Breast epithelium (tissue), 2 donors: ENCODE measurements around a stretch of chr7.

DNA sequence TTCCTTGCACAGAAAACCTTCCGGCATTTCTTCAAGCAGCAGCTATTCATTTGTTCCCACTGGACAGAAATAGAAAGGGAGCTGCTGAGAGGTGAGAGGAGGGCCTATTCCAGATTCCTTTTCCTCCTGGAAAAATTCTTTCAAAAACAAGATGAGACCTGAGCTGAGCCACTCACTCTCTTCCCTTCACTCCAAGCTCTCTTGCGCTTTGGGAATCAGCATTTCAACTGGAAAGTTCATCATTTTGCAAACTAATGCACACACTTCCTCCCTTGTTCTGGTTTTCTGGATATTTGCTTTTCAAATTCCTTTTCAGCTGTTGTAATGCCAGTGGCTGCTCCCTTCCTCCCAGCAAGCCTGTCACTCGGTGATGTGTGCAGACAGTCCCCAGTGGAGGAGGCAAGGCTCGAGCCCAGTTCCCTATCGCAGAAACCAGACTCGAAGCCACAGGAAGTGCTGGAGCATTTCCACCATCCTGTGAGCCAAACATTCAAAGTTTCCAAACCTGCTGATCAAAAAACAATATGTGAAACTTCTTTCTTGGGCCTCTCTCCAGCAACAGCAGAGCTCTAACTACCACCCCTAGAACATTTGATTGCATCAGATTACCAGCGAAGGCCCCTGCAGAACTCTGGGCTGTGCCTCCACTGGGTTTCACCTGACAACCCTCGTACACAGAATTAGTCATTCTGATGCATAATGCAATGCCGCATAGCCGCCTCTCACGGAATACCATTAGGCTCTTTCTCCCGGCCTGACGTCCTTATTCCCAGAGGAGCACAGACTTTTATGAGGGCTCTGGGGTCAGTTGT, 94.1 kb downstream of the ELMO1 start:
- PRO-cap: no peak
- RAMPAGE, long total RNA, 2 experiments: no peak in any of the 2 experiments

GRCh38 chr7:37418355-37418902, 30.2 kb downstream of the ELMO1 start:
- PRO-cap: no peak
- RAMPAGE, long total RNA, 2 experiments: no peak in any of the 2 experiments

DNA sequence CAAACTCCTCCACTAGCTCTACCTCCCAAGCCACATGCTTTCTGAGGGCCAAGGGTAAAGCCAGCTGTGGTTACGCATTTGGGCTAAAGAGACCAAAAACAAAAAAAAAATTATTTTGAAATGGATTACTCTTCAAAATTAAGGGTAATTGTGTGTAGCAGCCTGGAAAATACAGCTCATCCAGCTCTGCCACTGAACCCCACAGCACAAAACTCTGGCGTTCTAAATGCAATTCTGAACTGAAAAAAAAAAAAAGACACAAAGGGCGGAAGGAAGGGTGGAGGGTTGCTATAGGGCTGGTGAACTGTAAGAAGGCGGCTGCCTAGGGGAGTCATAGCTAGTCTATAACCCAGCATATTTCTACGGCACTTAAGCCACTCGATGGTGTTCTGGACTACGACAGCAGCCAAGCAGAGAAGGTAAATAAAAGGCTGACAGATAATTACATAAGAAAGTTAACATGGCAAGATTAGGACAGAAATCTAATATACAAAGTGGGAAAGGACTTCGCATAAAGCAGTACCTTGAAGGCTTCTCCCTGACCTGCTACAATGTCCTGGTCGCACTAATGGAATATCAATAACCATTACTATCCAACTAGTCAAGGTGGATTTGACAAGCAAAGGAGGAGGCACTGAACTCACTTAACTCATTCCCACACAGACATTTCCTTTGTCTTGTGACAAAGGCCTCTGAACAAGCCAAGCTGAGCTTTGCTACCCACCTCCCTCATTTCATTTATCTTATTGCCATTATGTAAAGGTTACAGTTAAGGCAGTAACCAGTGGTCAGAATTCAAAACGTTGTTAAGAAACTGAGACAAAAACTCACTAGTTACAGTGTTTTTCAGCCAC, 7.5 kb downstream of the ELMO1 start:
- PRO-cap: bidirectional peak, plus-strand start at position 372 of the sequence, minus-strand start at position 216 of the sequence
- RAMPAGE, long total RNA, 2 experiments: no peak in any of the 2 experiments

DNA sequence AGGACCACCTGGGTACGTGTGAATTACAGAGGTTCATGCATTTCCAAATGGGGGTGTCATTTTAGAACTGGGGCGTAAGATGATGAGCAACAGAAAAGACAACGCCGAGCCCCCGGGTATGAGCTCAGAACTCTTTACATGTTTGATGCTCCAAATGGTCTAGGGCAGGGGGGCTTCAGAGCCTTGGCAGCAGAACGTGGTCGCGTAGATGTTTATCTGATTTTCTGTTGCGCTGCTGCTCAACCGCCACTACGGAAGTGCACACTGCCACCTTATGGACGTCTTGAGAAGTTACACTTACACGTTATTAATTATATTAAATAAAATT, 15.0 kb upstream of the NME8 start:
- PRO-cap: no peak
- RAMPAGE, long total RNA, 2 experiments: no peak in any of the 2 experiments

- PRO-cap: no peak
- RAMPAGE, long total RNA, 2 experiments: no peak in any of the 2 experiments
These were observed 7.3 kb downstream of the STARD3NL start for GRCh38 chr7:38185359-38185722.

DNA sequence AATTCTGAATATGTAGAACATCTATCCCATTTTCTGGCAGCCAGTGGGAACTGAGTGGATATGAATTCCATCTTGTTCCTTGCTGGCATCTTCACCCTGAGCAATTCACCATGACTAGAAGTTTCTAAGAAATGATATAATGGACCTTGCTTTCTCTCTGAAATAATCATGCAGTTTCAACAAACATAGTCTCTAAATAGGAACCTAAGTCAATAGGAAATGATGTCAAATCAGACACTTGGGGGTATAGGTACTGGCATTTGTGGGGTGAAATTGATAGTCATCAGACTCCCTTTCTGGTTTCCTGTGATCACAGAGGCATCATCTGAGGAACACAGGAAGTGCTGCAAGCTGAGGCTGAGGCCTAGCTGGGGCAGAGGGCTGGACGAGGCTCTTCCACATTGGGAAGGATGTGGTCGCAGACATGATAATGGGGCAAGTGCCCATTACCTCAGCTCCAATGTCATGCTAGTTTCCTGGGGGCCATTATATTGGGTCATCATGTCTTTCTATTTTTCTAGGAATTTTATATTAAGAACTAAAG, 128.8 kb downstream of the STARD3NL start:
- PRO-cap: no peak
- RAMPAGE, long total RNA, 2 experiments: no peak in any of the 2 experiments

GRCh38 chr7:38317342-38318022, 139.4 kb downstream of the STARD3NL start:
- PRO-cap: no peak
- RAMPAGE, long total RNA, 2 experiments: no peak in any of the 2 experiments

DNA sequence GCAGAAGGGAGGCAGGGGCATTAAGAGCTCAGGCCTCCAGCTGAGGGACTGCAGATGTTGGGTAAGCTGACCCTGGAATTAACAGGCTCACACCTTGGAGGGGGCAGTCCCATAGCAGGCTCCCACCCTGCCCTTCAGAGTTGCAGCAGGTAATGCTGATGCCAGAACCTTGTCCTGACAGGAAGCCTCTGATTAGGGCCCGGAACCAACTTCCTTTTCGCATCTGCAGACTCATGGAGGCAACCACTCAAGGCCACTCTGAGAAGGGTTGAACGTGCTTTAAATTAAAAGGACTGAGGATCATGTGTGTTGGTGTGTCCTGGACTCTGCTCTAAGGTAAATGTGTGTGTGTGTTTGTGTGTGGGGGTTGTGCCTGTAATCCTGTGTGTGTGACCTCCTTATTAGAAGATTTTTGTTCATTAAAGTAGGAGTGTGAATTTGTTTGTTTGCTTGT, 181.3 kb downstream of the STARD3NL start:
- PRO-cap: no peak
- RAMPAGE, long total RNA, 2 experiments: no peak in any of the 2 experiments

- PRO-cap: no peak
- RAMPAGE, long total RNA, 2 experiments: start-site peak on the minus strand in 1 of 2 experiments, at chr7:38363526-38363547 at its widest, 11 reads per replicate
These were observed 185.3 kb downstream of the STARD3NL start for GRCh38 chr7:38363186-38363855.

GRCh38 chr7:38584417-38584956, 46.7 kb downstream of the AMPH start:
- PRO-cap: no peak
- RAMPAGE, long total RNA, 2 experiments: no peak in any of the 2 experiments

DNA sequence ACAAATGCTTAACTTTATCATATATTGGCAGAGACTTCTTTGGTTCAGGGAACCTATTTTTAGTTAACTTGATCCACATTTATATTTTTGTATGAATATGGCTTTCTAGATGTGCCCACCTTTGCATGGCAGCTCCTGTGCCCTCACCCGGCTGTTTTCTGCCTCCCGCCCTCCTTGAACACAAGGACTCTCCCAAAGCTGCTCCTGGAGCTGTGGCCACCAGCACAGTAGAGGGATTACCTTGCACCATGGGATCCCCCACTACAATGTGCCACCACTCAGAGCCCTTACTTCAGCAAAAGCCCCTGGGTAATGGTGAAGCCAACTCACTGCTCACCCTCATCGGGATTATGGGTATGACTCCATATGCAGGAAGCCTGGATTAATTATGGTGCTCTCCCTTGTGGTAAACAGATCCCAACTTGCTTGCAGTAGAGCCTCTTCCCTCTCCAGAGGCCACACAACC, 5.4 kb upstream of the AMPH start:
- PRO-cap: no peak
- RAMPAGE, long total RNA, 2 experiments: no peak in any of the 2 experiments

DNA sequence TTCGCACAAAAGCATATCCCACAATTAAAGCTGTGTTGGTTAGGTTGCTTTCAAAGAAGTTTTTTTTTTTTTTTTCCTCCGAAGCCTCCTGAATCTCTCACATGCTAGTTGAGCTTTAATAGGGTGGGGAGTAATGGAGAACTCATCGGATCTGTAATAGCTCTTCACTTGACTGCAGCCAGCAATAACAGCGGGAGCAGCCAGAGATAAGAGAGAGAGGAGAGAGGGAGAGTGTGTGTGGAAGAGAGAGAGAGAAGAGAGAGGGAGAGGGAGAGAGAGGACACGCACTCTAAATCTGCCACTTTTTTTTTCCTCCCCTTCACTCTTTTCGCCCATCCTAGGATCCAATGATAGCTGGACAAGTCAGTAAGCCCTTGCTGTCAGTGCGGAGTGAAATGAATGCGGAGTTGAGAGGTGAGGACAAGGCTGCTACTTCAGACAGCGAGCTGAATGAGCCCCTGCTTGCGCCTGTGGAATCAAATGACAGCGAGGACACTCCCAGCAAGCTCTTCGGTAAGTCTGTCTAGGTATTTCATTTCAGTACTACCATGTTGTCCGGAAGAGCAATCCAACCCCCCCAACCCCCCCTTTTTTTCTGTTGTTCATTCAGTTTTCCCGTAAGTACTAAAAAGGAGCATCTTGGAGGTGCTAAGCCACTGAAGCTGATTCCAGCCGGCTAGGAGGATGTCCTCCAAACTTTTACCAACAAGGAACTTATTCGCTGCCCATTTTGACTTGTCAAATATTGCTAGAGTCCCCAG, 108.0 kb downstream of the POU6F2 start:
- PRO-cap: no peak
- RAMPAGE, long total RNA, 2 experiments: no peak in any of the 2 experiments

DNA sequence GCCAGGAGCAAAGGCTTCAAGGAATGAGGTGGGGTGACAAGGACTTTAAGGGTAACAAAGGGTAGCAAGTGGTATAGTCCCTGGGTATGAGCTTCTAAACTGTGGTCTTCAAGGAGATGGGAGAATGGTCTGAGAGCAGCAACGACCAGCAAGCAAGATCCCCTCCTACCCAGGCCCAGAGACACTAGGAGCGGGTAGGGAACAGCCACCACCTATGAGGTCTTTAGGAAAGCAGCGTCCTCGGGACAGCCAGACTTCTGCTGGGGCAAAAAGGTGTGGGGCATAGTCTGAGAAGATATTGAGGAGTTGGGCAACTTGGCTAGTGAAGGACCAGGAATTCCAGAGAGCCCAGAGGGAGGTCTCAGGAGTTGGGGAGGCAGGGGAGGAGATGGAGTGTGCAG, 199.8 kb upstream of the YAE1 start:
- PRO-cap: no peak
- RAMPAGE, long total RNA, 2 experiments: no peak in any of the 2 experiments

DNA sequence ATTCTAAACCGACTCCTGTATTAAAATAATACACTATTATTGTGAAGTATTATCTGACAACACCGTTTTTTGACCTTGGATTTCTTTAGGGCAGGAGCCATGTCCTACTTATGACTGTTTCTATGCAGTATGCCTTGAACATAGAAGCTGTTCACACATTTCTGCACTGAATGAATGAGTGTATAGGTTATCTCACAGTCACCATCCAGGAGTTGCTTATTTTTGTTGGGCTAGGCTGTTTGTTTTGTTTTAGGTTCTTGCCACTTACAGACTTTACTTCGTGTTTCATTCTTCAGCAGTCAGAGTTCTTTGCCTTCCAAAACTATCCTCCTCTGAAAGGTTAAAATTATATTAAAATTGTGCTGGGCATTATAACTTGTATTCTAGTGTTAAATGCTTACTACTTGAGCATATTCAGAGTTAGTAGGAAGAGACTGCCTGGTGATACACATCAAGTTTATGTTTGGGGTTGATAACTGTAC, 1.6 kb downstream of the RALA start:
- PRO-cap: no peak
- RAMPAGE, long total RNA, 2 experiments: no peak in any of the 2 experiments

- PRO-cap: no peak
- RAMPAGE, long total RNA, 2 experiments: no peak in any of the 2 experiments
These were observed 110.6 kb downstream of the RALA start for GRCh38 chr7:39733829-39734611.

- PRO-cap: no peak
- RAMPAGE, long total RNA, 2 experiments: no peak in any of the 2 experiments
These were observed 31.0 kb downstream of the CDK13 start for GRCh38 chr7:39980986-39981521.

DNA sequence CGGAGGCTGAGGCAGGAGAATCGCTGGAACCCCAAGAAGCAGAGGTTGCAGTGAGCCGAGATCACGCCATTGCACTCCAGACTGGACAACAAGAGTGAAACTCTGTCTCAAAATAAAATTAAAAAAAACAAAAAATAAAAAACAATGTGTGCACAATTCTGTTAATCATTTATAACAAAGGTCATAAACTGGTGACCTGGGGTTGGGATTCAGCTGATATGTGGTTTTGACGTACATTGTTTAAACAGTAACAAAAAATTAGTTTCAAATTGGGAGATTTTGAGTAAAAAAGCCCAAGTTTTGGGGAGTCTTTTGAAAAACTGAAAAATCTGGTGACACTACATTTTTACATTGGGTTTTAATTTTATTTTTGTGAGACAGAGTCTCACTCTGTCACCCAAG, 11.8 kb downstream of the MPLKIP start:
- PRO-cap: no peak
- RAMPAGE, long total RNA, 2 experiments: no peak in any of the 2 experiments

DNA sequence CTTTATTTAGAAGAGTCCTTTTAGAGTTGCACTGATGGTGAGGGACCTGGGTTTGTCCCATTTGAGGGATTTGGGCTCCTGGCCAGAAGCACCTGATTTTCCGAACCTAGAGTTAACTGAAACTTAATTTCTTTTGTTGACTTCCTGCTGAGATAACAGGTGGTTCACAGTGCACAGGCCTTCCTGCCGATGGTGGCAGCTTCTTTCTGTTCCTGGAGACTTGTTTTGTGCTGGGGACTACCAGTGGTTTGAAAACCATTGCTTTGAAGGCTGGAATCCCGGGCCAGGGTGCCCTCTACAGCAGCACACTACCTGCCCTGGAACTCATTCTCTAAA, 99.3 kb downstream of the SUGCT start:
- PRO-cap: no peak
- RAMPAGE, long total RNA, 2 experiments: no peak in any of the 2 experiments

- PRO-cap: no peak
- RAMPAGE, long total RNA, 2 experiments: no peak in any of the 2 experiments
These were observed 622.0 kb downstream of the SUGCT start for GRCh38 chr7:40756907-40757157.

- PRO-cap: no peak
- RAMPAGE, long total RNA, 2 experiments: no peak in any of the 2 experiments
These were observed 674.0 kb downstream of the SUGCT start for GRCh38 chr7:40808729-40809233.